Paraaortic lymph node (tissue), 1 donor: ENCODE data around the gene TPT1.

GRCh38 chr13:44751959-44752612, 176.0 kb upstream of the TSC22D1 start:
- PRO-cap: no peak

- PRO-cap: no peak
Observed at GRCh38 chr13:44979020-44979341, 10.3 kb downstream of the NUFIP1 start.

GRCh38 chr13:45295373-45295920, 45.5 kb downstream of the TPT1 start:
- PRO-cap: no peak

- PRO-cap: no peak
Observed at GRCh38 chr13:45316438-45316921, 24.5 kb downstream of the TPT1 start.

- PRO-cap: no peak
Observed at GRCh38 chr13:45332117-45332797, 8.7 kb downstream of the TPT1 start.

DNA sequence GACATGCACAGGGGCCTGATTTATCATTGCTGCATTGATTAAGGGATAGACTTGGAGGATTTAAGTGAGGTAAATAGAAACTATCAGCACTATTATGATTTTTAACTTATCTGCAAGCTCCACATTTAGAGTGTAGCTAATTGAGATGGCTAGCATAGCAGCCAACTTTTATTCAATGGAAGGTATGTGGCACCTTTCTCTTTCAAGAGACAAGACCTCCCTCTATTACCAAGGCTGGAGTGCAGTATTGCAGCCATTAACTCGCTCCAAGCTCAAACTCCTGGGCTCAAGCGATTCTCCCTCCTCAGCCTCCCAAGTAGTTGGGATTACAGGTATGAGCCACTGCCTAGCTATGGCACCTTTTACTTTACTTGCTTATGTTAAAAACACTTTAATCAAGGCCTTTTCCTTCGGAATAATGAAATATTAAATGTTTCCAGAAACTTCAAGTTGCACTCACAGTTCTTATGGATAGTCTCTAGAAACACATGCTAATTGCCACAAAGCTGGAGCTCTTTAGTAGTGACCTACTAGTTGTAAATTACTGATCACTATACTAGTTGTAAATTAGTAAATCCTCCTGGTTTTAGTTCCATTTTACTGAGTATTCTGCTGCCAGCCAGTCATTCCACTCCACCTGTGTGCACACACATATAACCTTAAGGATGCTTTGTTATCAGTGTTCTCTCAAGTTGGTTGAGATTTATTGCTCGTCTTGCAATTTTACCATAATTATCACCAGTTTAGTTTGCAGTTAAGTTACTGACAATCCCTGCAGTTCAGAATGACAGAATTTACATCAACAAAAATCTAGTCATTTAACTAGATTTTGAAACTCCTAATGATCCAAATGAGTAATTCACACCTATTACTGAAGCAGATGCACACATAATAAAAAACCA, 7.9 kb downstream of the TPT1 start:
- PRO-cap: no peak

- PRO-cap: bidirectional peak, plus-strand start at chr13:45340641, minus-strand start at chr13:45340468
Observed at GRCh38 chr13:45340227-45340867, 636 bp downstream of the TPT1 start.

GRCh38 chr13:45340868-45341048, 225 bp downstream of the TPT1 start:
- PRO-cap: no peak

- PRO-cap: bidirectional peak, plus-strand start at chr13:45341461, minus-strand start at chr13:45341212; unidirectional peak, plus-strand start at chr13:45341943
Observed at GRCh38 chr13:45341049-45342095, at the start of gene TPT1. TPT1 (minus strand) TSS chr13:45341183.

GRCh38 chr13:45342257-45342772, 1.3 kb upstream of the TPT1 start:
- PRO-cap: unidirectional peak, minus-strand start at chr13:45342369

DNA sequence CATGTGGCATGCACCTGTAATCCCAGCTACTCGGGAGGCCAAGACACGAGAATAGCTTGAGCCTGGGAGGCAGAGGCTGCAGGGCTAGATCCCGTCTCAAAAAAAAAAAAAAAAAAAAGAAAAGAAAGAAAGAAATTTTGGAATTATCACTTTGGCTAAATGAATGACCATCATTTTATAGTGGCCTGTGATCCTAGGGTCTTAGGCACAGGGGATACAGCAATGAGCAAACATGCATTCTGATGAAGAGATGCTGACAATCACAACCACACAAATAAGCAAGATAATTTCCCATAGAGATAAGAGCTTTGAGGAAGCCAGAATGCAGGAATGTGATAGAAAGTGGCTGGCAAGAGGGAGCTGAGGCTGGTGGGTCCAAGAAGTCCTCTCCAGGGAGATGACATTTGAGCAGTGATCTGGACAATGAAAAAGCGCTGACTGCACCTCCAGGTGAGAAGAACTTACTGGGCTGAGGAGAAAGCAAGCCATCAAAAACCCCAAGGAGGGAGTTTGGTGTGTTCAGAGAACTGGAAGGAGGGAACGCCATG, 30.8 kb upstream of the TPT1 start:
- PRO-cap: no peak

GRCh38 chr13:46072090-46072447, 19.5 kb upstream of the ZC3H13 start:
- PRO-cap: no peak

DNA sequence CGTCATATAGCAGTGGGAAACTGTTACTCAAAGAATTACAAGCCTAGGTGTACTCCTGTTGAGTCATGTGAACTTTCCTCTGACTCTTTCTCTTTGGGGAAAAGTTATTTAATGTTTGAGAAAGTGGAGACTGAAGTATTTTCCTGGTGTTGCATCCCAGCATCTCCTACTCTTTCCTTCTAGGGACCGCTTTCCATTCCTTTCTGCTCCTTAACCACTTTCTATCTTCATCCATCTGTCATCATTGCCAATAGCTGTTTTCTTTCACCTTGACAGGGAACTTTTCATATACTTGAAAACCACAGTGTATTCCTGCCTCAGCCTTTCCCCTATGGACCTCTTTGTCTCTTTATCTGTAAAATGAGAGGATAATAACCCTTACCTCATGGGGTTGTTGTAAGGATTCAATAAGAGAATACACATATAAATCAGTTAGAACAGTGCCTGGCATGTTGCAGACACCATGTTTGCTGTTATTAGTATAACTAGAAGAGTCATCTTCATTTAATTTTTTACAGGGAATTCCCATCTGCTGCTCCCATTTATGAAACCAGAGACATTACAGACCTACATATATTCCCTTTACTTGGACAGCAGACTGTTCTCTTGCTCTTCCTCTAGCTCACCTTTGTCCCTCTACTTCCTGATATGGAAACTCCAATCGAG, 31.8 kb downstream of the LCP1 start:
- PRO-cap: no peak

GRCh38 chr13:46152587-46153026, 29.4 kb downstream of the LCP1 start:
- PRO-cap: no peak

GRCh38 chr13:46165397-46165959, 16.5 kb downstream of the LCP1 start:
- PRO-cap: no peak

- PRO-cap: no peak
Observed at GRCh38 chr13:46168721-46169292, 13.2 kb downstream of the LCP1 start.

GRCh38 chr13:46184226-46184685, 2.3 kb upstream of the LCP1 start:
- PRO-cap: unidirectional peak, minus-strand start at chr13:46184317

GRCh38 chr13:46290580-46290829, 78.8 kb downstream of the LRRC63 start:
- PRO-cap: no peak

DNA sequence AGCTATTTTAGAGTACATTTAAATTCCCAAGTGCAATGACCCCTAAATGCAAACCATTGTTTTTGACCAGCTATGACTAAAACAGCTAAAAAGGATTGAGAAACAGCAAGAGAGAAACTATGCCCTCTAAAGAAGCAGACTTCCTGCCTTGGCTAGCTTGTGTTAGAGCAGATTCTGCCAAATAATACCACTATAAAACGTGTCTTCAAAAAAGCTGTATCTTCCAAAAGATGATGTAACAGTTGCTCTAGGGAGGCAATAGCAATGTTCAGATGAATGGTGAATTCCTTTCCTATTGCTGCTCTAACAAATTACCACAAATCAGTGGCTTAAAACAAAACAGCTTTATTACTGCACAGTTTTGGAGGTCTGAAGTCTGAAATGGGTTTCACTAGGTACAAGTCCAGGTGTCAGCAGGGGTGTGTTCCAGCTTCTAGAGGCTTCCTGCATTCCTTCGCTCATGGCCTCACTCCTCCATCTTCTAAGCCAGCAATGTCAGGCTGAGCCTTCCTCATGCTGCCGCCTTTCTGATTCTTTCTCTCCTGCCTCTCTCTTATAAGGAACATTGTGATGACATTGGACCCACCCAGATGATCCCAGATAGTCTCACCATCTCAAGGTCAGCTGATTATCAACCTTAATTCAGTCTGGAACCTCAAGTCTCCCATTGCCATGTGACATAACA, 84.5 kb downstream of the LRRC63 start:
- PRO-cap: no peak

- PRO-cap: no peak
Observed at GRCh38 chr13:46354511-46355429, 32.3 kb downstream of the RUBCNL start.